ENCODE measurements around the genes LRRFIP1 and SCLY.

DNA sequence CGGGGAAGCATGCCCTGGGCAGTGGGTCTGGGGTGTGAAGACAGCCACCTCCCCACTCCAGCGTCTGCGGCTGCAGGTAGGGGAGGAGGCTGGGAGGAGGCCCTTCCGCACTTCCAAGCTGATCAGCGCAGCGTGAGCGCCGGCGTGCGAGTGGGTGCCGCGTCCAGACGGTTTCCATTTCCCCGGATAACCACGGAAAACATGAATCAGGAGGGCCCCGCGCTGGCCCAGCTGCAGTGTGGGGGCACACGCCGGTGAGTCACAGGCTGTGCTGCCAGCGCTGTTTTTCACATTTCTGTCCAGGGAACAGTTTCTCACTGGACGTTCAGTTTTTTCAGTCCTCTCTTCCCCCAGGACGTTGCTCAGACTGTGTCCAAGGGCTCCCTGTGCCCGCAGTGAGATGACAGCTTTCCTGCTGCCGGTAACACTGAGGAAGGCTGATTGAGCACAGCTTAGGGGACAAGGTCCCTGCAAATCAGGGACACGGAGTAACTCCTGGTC is 70.8 kb downstream of the COPS8 start:
- PRO-cap = no peak

DNA sequence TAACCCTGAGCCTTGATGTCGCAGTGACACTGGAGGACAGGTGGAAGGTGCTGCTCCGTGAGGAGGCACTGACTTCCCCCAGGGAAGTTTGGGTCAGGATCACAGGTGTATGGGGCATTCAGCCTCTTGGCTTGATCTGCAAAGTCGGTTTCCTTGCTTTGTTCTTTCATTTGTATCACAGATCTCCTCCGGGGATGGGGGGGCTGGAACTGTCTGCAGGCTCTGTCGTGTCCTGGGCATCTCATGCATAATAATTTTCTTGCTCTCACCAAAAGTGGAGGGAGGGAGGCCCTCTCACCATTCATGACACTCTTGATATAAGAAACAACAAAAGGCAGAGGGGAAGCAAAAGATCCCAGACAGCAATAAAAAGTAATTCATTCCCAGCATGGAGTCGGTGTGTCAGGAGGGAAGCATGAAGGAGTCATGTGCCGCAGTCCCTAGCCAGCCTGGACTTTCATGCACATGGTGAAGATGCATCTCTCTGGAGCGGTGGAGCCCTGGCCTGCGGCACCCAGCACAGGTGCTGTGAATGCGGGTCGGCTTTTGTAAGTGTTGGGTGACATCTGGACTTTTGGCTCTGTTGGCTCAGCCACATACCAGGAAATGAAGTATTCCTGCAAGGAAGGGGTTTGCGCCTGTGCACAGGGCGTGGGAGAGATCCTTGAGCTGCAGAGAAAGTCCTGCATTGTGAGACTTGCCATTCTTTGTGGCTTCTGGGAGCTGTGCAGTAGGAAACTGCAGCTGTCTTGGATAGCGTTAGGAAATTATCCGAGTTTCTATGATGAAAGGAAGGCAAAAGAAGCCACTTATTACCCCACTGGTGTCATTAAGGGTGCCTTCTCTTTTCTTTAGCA is 119.3 kb downstream of the COPS8 start:
- PRO-cap = no peak

DNA sequence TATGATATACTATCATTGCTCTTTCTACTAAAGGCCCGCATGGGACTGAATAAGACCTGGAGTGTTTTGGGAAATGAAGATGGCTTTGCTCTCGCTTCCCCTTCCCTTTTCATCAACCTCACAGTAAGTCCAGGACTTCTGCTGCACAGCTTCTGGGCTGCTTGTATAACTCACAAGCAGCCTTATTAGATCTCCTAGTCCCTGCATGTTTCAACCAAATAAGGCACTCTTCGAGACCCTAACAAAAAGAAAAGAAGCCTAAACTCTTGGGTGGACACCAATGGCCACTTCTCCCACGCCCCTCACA is 103.7 kb downstream of the COL6A3 start:
- PRO-cap = no peak

DNA sequence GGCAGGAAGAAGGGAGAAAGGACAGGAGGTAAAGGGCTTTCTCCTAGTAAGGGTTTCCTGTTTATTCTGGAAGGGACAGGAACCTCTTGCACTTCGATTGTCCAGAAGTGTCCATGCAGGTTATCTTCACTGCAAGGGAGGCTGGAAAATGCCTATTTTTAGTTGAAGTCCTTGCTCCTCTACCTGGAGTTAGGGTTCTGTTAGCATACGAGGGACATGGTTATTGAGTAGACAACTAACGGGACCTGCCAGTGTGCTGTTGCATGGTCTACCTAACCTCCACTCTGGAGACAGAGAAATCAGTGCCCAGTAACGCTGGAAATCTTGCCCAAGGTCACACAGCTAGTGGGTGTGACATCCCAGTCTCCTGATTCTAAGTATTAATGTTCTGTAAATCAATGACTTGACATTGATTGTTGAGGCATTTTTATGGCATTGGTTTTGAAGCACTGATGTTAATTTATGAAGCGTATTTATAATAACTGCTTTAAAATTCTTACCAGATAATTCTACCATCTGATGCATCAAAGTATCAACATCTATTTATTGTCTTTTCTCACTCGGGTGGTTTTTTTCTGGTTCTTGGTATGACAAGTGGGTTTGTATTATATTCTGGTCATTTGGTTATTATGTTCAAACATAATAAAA is 10.5 kb upstream of the MLPH start:
- PRO-cap = no peak

- PRO-cap = no peak
Measured at GRCh38 chr2:237501708-237502463, 14.8 kb downstream of the MLPH start.

DNA sequence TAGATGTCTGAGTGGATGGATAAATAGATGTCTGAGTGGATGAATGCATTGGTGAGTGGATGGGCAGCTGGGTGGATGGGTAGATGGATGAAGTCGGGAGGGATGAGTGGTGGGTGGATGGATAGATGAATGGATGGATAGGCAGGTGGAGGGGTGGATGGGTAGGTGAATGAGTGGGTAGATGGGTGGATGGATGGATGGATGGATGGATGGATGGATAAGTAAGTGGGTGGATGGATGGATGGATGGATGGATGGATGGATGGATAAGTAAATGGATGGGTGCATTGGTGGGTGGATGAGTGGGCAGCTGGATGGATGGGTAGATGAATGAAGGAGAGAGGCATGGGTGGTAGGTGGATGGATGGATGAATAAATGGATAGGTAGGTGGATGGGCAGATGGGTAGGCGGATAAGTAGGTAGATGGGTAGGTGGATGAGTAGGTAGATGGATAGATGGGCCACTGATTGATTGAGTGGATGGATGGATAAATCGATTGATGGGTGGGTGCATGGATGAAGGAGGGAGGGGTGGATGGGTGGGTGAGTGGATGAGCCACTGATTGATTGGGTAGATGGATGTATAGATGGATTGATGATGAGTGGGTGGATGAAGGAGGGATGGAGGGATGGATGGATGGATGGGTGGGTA is 30.6 kb downstream of the MLPH start:
- PRO-cap = no peak

- PRO-cap = no peak
Measured at GRCh38 chr2:237593719-237594417, 3.3 kb upstream of the RAB17 start.

- PRO-cap = no peak
Measured at GRCh38 chr2:237603525-237604271, 13.2 kb upstream of the RAB17 start.

DNA sequence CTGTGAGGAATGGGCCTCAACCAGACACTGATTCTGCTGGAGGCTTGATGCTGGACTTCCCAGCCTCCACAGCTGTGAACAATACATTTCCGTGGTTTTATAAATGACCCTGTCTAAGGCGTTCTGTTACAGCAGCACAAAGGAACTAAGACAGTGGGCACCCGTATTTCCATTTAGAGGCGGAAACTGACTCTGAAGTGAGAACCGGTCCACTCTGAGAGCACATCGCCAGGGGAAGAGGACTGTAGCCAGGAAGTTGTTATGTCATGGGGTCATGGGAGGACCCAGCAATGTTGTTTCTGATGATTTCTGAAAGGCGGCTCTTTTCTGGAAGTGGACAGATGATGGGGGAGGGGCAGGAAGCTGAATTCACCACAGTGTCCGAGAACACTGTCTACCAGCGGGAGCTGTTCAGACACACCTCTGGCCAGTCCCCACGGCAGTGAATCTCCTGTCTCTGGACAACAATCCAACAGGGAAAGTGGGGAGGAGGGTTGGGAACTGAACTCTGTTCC is 2.2 kb upstream of the LRRFIP1 start:
- PRO-cap = no peak

GRCh38 chr2:237627313-237628433 is at the start of gene LRRFIP1:
Gene LRRFIP1 (plus strand): TSS chr2:237627587.
- PRO-cap = bidirectional peak, plus-strand start at chr2:237627573, minus-strand start at chr2:237627471

- PRO-cap = no peak
Measured at GRCh38 chr2:237661906-237662540, 34.6 kb downstream of the LRRFIP1 start.

- PRO-cap = no peak
Measured at GRCh38 chr2:237670431-237671208, 43.2 kb downstream of the LRRFIP1 start.

DNA sequence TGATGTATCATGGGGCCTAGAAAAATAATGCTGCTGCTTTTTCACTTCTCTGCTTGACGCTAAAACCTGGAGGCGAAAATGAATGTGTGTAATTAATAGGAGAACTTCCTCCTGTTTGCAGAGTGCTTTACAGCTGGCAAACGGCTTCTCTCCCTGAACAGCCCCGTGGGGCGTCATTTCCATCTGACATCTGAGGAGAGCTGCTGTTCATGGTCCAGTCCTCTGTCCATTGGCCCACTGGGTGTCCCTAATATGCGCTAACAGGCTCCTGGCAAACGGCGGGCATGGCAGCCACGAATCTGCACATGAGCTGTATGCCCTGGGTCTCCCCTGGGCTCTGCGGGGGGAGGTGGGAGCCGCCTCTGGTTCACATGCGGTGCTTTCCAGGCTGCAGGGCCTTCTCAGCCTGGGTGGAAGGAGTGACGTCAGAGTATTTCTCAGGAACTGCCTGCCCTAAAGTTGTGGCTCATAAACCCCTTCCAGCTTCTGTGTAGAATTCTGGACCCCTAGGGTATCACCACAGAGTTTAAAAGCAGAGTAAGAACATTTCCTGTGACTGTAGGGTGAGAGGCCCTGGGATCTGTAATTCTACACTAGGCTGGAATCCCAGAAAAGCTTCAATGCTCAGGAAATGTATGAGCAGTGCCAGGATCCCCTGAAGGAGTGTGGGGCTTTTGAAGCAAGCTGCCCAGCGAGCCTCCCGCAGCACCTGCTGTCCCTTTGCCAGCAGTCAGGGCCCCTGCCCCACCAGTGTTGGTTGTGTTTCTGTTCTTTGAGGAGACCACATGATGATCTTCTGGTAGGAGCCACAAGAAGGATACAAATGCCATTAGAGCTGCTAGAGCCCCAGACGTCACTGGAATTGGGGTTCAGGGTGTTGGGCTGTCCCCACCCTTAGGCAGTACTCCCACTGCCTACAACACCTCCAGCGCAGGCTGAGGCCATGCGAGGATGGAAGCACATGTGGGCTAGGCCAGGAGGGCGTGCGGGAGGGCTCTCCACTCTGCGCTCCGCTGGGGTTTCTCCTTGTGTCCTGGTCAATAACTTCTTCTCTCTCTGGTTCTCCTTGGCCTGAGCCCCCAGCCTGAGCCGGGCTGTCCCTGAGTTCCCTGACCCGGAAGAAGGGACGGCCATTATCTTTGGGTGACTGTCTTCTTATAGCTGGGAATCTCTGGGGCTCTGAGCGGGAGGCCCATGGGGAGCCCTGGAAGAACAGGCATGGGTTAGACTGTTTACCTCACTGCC is 73.5 kb downstream of the LRRFIP1 start:
- PRO-cap = unidirectional peak, plus-strand start at position 186 of the sequence

DNA sequence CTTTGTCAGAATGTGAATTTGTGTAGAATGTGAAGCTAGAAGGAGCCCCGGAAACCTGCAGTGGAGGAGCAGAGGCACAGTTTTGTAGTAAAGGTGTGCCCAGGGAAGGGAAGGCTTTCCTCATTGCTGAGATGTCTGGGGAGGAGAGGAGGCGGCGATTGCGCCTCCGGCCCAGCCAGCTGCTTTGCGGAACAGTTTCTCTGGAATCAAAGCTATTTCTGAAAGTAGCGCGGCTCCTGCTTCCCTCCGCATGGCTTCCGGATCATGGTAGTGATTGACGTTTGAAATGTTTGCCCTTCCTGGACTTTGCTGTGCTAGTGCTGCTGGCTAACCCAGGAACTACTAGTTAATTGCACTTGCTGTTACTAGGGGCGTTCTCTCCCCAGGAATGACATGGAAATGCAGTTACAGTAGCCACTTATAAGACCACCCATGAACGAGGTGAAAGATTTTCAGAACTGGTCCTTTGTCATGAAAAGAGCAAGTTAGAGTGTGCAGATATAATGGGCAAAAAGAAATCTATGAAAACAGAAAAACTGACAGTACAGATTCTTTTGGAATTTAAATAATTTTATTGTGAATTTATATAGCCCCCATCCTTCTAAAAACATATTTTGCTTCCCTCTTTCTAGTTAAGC is 82.9 kb upstream of the RBM44 start:
- PRO-cap = unidirectional peak, minus-strand start at position 208 of the sequence; unidirectional peak, minus-strand start at position 252 of the sequence

- PRO-cap = unidirectional peak, plus-strand start at chr2:237733043; unidirectional peak, plus-strand start at chr2:237733094
Measured at GRCh38 chr2:237732959-237733833, 65.4 kb upstream of the RBM44 start.

DNA sequence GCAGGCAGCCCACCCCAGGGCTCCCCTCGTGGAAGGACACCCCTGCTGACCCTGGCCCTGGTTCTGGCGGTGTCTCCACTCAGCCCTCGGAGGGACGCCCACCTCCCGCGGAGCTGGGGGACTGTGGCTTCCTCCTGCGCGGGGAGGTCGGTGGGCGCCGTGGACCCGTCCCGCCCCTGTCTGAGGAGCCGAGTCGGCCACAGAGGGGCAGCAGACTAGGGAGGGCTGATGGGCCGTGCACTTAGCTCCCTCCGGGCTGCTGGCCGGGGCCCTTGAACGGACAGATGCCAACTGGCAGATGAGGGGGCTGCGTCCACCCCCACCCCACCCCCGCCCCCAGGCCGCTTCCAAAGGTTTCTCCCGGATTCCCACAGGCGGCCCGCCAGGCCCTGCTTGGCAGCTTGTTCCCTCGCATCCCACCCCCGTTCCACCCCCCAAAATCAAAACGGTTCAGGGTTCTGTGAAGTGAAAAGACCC is 10.4 kb upstream of the UBE2F start:
- PRO-cap = unidirectional peak, minus-strand start at position 316 of the sequence

DNA sequence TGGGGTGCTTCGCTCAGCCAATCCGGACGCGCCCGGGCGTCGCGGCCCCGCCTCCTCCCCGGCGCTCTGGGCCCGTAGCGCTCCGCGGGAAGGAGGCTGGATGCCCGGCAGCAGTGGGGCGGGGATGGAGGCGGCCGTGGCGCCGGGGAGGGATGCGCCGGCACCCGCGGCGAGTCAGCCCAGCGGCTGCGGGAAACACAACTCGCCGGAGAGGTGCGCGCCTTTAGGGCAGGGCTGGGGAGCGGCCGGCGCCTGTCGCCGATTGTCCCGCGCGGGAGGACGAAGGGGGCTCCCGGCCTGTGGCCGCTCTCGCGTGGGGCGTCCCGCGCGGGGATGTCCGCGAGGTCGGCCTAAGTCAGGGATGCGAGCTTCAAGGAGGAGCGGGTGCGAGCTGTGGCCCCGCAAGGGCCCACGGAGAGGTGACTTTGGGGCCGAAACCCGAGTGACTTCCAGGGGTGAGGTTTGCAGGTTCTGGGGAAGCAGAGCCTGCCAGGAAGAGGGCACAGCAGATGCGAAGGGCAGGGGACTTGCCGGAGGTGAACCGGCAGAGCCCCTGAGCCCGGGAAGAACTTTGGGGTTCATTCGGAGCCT is at the start of gene SCLY:
Gene SCLY, plus strand, starts transcription at position 71 of the 591 bp plus-strand sequence.
- PRO-cap = bidirectional peak, plus-strand start at position 113 of the sequence, minus-strand start outside the sequence

GRCh38 chr2:238065038-238065576 is 4.3 kb downstream of the SCLY start:
- PRO-cap = no peak

DNA sequence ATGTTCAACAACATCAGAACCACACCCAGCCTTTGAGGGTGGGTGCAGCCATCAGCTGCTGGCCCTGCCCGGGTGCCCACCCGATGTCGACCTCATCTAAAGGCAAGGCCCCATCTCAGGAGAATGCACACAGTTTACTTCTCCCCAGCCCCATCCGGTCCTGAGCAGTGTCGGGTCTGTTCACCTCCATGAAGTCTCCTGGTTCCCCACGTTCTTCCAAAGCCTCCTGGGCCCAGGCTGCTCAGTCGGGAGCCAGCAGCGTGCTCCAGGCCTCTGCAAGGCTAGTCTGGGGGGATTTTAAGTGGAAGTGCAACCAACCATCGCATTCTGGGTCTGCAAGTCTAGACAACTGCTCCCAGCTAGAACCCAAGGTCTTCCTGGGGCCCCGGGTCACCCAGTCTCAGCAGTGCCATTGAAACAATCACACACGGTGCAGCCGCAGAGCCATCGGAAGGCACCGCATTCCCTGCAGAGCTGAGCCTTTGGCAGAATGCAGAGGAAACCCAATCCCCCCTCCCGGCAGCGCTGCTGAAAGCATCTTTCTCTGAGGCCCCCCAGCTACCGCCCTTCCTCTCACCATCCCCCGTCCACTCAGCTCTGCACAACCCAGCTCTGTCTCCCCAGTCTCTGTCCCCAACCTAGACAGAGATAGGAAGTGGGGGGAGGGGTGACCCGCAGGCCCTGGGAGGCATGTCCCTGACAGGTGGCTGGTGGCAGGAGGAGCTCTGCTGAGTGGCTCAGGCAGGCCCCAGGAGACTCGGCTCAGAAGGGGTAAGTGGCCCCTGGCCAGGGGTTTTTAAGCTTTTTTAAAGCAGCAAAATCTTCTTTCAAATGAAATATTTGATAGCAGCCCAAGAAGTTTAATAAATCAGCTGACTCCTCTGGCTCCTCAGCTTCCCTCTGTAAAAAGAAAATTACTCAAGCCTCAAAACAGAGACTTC is 8.6 kb downstream of the ESPNL start:
- PRO-cap = no peak

DNA sequence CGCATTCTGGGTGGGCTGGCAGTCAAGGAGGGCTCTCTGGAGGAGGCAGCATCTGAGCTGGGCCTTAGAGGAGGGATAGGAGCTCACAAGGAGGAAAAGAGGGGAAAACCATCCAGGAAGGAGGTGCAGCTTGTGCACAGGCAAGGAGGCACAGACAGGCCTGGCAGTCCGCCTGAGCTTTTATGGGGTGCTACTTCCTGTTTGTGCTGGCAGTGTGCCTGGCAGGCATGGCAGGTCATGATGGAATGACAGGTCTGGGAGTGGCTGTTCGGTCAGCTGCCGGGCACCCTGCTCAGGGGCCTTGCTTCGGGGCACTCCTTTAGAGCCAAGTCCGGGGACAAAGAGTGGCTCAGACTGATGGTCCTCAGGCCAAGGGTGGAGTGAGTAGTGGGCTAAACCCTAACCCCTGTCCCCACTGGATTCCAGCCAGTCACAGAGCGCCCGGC is 3.4 kb downstream of the KLHL30 start:
- PRO-cap = unidirectional peak, minus-strand start at position 156 of the sequence; bidirectional peak, plus-strand start at position 322 of the sequence, minus-strand start at position 156 of the sequence